Lower leg skin (tissue), 2 donors: ENCODE measurements around a stretch of chr13.

GRCh38 chr13:92135509-92135874 lies 737.1 kb downstream of the GPC5 start:
- PRO-cap, result no peak
- RAMPAGE, long total RNA, 2 experiments, result no peak in any of the 2 experiments

GRCh38 chr13:93216182-93216781 lies 10.3 kb upstream of the GPC6 start:
- PRO-cap, result no peak
- RAMPAGE, long total RNA, 2 experiments, result no peak in any of the 2 experiments

- PRO-cap, result no peak
- RAMPAGE, long total RNA, 2 experiments, result no peak in any of the 2 experiments
Observed at GRCh38 chr13:94343332-94343729, 136.2 kb downstream of the DCT start.

DNA sequence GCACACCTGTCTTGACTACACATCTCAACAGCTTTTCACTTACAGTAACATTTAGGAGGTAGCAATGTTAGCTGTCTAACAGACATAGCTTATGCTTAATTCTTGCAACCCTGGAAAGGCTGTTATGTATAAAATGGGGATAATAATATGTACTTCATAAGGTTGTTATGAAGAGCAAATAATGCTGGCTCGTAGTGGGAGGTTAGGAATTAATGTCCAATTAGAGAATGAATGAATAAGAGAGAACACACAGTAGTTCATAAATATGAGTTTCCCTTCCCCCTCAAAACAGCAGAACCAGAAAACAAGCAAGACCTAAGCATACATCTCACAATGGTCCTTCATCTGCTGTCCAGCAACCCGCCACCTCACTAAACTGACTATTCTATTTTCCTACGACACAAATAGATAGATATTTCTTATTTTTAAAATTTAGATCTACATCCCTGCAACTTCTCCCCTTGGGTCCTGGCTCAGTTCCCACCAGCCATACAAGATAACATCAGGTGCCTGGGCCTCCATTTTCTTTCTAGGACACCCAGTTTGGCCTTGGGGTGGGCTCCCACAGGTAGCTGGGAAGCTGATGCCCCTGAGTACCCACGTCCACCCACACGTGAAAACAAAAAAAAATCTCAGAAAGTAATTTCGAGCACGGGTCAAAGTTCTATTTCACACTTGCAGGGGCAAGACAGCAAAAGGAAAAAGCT lies 47.7 kb downstream of the TGDS start:
- PRO-cap, result no peak
- RAMPAGE, long total RNA, 2 experiments, result no peak in any of the 2 experiments

- PRO-cap, result no peak
- RAMPAGE, long total RNA, 2 experiments, result no peak in any of the 2 experiments
Observed at GRCh38 chr13:94641339-94641606, 39.6 kb downstream of the GPR180 start.

DNA sequence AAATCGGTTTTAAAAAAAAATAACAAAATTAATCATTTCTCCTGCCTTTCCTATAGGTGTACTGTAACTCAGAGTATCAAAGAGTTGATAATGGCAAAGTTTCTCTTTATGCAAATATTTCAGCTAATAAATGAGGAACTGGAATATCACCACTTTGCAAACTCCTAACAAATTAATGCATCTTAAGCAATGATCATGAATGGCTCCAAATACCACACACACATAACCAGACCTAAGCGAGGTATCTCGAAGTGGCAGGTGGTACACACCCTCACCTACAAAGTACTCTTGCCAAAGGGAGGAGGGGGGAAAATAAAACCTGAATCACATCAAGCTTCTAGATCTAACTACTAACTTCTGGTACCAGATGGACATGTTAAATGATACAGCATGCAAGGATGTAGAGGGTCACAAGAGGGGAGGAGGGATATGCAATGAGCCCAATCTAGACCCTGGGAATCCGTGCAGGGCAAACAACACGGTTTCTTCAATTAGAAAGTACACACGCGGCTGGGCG lies 61.4 kb downstream of the ABCC4 start:
- PRO-cap, result no peak
- RAMPAGE, long total RNA, 2 experiments, result no peak in any of the 2 experiments

DNA sequence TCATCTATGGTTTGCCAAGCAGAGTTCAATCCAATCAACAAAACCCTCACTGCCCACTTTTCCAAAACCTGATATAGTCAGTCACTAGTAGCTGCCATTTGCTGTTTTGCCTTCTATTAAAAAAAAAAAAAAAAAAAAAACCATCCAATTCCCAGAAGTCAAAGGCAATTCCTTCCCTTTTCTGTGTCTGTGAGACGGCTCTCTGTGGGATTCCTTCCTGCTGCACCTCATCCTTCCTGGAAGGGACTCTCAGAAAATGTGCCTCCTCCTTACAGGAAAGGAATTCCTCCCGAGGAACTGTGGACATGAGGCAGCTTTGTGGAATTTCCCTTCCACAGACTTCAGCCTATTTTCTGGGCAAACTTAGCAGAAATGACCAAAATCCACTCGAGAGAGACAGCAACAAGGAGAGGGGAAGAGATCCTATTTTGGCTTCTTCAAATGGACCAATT lies 20.8 kb downstream of the ABCC4 start:
- PRO-cap, result no peak
- RAMPAGE, long total RNA, 2 experiments, result no peak in any of the 2 experiments

GRCh38 chr13:95641204-95642357 lies 2.9 kb downstream of the DZIP1 start:
- PRO-cap, result no peak
- RAMPAGE, long total RNA, 2 experiments, result no peak in any of the 2 experiments

GRCh38 chr13:96091862-96092136 lies 1.9 kb downstream of the HS6ST3 start:
- PRO-cap, result unidirectional peak, minus-strand start at chr13:96091936
- RAMPAGE, long total RNA, 2 experiments, result no peak in any of the 2 experiments

DNA sequence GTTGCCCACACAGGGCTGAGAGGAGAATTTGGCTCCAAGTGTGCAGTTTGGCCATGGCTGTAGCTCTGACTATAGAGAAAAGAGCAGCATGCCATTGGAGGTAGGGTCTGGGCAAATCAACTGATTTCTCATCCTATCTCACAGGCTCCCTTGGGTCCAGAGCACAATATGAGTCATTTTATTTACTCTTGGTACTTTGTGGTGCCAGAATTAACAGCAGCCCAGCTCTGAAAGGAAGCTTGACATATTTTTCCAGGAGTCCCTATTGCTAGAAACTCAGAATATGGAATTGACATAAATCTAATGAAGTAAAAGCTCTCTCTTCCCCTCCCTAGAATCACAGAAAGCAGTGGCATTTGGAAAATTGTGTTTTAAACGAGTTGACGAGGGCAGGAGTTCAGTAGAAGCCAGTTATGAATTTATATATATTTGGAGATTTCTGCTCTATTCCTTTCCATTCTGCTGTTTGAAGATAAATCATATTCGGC lies 357.8 kb downstream of the OXGR1 start:
- PRO-cap, result no peak
- RAMPAGE, long total RNA, 2 experiments, result no peak in any of the 2 experiments

DNA sequence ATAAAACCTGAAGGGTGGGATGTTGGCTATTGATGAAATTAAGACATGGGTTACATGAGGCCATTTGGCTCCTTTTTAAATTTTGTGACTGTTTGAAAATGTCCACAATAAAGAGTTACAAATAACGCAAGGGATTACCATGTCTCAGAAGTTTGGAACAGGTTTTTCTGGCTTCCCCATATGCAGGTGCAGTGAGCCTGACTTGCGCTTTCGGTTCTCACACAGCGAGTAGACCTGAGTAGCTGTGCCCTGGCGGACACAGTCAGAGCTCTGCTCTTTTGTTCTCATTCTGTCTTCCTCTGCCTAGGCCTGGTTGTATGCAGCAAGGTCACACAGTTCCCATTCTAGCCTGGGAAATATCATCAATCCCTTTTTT lies 10.4 kb downstream of the OXGR1 start:
- PRO-cap, result no peak
- RAMPAGE, long total RNA, 2 experiments, result no peak in any of the 2 experiments

GRCh38 chr13:96984298-96984643 lies 10.0 kb downstream of the OXGR1 start:
- PRO-cap, result no peak
- RAMPAGE, long total RNA, 2 experiments, result no peak in any of the 2 experiments

DNA sequence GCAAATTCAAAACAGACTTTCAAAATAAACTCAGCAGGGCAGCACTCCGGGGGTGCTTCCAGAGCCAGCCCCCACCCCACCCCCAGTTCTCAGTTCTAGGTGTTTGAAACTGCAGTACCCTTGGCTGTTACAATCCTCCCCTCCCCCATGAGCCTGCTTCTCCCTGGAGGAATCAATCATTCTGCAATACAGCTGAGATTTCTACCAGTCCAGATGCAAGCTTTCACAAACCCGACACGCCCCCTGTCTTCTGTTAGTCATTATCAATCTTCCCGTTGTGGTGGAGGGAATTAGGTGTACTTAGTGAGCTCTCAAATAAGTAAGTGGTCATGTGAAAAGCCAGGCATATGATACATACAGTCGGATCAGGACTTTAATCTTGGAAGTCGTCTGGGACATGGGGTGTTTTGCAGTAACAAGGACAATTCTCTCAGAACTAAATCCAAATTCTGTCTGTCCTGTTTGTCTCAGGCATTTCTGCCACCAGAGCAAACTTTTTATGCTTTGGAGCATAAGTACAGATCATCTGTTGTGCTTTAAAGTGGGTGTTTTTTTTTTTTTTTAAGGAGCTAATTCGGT lies 96.7 kb upstream of the MBNL2 start:
- PRO-cap, result no peak
- RAMPAGE, long total RNA, 2 experiments, result no peak in any of the 2 experiments

DNA sequence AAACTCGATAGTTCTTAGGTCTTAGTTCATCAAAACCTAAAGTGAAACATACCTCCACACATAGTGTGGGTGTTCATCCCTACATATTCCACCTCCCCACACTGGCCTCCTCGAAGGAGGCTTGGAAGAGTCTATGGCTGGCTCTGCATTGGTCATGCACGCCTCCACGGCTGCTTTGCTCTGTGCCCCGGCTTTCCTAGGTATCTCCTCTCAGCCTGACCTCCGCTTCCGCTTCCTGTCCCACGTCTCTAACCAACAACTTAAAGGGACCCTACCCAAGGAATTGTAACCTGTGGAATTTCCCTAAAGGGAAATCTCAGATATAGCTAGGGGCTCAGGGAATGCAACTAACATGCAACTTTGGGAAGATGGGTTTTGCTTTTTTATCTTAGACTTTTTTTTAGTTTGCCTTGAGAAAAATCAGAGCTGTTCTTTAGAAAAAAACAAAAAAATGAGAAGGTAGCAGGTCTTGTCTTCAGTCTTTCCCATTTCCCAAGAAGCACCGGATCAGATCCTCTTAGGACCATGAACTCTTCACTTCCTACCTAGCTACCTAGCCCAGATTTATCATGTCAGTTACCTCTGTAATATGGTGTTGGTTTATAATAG lies 79.6 kb upstream of the MBNL2 start:
- PRO-cap, result unidirectional peak, minus-strand start at position 198 of the sequence
- RAMPAGE, long total RNA, 2 experiments, result no peak in any of the 2 experiments

GRCh38 chr13:97230240-97230768 lies 8.2 kb downstream of the MBNL2 start:
- PRO-cap, result no peak
- RAMPAGE, long total RNA, 2 experiments, result no peak in any of the 2 experiments

DNA sequence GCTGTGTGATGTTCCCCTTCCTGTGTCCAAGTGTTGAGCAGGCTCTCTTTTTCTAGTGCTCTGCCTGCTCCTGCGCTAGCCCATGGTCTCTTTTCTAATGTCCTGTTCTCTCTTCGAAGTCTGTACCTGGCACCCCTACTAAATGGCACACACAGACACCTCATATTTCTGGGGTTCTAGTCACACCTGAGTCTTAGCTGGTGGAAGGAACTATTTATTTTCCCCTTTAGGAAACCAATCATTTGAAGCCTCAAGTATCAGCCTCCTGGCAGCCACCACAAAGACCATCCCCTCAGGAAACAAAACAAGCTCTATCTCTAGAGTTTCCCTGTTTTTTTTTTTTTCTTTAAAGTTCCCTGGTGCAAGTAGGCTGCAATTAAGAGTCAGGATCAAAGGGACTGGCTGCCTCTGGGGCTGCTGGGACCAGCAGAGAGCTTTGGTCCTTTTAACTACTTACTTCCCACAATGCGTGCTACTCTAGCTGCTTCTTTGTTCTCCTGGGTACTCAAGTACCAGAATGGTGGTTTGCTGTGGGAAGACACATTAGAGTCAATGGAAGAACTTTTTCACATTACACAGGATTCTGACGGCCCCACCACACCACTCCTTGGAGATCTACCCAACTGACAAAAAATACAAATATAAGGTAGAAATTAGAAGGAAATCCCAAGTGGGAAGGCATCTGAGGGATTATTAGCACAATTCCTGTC lies 11.4 kb downstream of the MBNL2 start:
- PRO-cap, result no peak
- RAMPAGE, long total RNA, 2 experiments, result no peak in any of the 2 experiments

GRCh38 chr13:97241335-97242599 lies 19.6 kb downstream of the MBNL2 start:
- PRO-cap, result no peak
- RAMPAGE, long total RNA, 2 experiments, result no peak in any of the 2 experiments

DNA sequence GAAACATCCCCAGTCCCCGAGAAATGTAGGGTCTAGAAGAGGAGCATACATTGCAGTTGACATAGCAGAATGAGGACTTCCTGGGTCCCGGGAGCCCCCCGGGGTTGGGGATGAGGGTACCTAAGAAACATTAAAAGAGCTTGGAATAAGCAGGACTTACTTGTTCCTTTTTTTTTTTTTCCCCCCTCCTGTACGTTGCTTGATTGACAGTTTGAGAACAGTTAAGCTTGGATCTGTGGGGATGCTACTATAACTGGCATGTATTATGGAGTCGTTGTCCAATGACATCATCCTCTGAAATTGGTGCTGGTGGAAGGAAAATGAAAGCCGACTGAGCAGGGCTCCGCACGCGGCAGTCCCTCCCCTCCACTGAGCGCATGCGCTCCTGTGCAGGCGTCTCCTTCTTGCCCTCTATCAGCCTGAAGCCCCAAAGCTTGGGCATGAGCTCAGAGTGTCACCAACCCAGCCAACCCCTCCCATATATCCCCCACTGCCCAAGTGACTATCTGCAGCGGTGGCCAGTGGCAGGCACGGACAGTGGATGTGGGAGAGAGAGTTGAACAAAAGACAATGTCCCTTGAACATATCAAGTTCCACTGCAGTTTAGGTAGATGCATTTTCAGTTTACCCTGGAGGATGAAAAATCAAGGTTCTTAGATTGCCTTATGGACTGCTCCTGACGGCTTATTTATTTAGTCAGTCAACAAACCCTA lies 20.6 kb downstream of the MBNL2 start:
- PRO-cap, result no peak
- RAMPAGE, long total RNA, 2 experiments, result start-site peak on the plus strand in 1 of 2 experiments, centred at position 501 of the sequence, 5 reads per replicate

DNA sequence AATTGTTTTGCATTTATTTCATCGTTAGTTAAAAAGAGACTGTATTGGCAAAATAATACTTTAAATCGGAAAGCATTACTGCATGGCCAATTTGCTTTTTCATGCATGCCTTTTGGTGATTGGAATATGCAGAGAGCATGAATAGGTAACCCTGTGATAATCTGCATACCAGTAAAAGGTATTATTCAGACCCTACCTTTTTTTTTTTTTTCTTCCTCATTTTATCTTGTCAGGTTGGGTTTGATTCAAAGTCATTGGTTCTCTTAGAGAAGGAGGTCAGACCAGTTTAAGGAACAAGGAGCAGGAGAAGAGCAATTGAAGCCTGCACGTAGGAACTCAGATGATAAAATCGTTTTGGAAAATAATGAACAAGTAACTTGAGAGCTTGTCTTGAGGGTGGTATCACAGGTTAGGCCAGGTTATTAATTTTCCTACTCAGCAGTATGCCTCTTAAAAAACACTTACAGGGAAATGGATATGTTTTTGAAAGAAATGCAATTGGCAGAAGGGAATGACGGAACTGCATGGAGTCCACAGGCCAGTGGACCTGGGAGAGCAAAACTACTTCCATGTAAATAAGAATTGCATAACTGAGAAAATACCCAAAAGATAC lies 34.9 kb downstream of the MBNL2 start:
- PRO-cap, result no peak
- RAMPAGE, long total RNA, 2 experiments, result no peak in any of the 2 experiments

DNA sequence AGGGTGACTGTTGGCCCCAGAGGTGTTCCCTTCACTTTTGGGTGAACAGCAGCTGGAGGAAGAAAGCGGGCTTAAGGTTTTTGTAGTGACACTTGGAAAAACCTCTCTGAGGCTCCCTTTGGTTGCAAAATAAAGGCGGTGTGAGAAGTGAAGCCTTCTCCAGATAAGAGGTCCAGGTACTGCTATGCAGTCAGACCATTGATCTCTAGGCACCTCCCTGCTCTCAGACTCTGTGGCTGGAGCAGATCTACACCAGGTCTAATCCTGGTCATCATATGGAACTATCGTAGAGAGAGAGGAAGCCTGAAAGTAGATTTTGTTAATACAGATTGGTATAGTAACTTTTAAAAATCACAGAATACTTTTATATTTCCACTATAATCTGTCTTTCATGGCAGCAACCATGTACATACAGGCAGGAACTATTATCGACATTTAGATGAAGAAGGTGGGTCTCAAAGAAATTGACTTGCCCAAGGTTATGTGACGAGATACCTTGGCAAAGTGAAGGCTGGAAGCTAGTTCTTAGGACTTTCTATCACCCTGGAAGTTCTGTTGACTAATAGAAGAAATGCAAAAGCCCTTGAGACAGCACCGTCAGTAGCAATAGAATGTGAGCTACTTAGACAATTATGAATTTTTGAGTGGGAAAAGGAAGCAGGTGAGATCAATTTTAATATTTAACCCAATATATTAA lies 47.6 kb downstream of the MBNL2 start:
- PRO-cap, result no peak
- RAMPAGE, long total RNA, 2 experiments, result no peak in any of the 2 experiments